Neural cell (in vitro differentiated cells): ENCODE data around the genes INSYN2A and BNIP3.

DNA sequence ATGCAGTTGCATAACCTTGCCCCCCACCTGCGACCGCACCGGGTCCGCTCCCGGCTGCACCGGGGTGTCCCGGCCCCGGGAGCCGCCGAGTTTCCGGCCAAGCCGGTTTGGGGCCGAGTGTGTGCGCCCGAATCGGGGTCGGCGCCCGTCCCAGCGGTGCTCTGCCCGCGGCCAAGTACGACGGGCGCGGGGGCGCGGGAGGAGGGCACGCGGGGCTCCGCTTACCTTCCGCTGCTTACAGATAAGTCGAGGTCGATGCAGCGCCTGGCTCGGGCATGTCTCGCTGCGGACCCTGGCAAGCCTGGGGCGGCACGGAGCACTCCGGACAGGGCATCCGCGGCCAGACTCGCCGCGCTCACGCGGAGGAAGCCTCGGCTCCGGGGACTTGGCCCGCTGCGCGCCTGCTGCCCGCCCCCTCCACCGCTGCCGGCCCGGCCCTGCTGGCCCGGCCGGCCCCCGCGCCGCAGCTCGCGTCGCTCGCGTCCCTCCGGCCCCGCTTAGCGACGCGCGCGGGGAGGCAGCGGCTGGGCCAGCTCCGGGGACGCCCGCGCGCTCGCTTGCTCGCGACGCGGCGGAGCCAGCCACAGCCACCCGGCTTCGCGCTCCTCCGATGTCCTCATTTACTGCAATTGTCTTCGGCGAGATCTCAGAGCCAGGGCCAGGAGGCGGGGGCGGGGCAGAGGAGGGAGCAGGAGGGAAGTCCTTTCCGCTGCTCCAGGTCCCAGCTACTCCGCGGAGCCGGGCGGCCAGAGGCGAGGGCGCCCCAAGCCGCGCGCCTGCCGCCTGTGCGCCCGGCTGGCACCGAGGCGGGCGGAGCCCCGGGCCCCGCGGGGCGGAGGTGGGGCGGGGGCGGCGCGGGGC lies at the start of gene INSYN2A:
INSYN2A (minus strand) TSS at position 820 of the 861 bp plus-strand sequence.
- RAMPAGE, long total RNA, result no peak

DNA sequence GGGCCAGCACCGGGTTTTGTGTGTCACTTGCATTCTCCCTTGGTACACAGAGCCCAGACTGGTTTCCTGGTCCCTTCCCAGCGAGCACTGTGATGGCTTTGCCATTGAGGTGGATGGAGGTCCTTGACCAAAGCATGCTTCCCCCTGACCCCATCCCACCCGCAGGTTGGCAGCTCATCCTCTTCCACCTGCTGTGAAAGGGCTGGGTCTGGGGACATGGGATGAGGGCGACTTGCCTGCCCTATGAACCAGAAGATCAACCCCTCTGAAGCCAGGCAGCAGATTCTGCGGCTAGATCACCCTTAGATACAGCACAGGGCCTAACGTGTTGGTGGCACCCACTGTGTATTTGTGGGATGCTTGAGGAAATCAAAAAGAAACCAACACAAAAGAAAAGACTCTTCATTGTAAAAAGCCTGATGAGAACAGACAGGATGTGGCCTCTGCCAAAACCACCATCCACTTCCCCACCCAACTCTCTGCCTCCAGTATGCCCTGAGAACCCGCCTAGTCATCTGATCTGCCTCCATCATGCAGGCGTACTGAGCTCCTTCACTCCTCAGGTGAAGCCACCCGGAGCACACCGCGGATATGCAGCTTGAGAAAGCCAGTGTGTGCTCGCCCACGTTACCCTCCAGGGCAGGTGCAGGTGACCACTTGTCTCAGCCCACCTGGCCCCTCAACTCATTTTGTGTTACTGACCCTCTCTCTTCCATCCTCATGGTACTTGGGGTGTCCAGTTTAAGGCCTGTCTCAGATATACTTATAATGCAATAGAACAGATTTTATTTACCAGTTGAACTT lies 97.2 kb upstream of the INSYN2A start:
- RAMPAGE, long total RNA, result no peak

DNA sequence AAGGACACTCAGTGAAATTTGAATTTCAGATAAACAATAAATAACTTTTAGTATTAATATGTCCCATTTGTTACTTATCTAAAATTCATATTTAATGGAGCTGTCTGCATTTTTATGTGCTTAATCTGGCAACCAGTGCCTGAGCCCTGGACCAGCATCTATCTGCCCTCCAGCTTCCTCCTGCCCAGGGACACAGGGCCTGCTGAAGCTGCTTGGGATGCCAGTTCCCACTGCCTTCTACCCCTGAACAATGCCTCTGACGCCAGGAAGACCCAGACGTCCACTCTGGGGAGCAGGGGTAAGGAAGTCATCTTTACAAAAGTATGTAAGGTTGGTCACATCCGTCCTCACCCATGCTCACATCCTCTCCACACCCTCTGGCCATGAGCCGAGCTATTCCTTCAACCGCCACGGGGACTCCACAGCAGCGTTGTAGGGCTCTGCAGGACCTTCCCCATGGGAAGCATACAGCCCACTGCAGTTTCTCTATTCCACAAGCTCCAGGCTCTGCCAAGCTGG lies 58.6 kb downstream of the CLRN3 start:
- RAMPAGE, long total RNA, result no peak

- RAMPAGE, long total RNA, result no peak
These were observed 35.7 kb downstream of the PTPRE start for GRCh38 chr10:127942292-127943239.

DNA sequence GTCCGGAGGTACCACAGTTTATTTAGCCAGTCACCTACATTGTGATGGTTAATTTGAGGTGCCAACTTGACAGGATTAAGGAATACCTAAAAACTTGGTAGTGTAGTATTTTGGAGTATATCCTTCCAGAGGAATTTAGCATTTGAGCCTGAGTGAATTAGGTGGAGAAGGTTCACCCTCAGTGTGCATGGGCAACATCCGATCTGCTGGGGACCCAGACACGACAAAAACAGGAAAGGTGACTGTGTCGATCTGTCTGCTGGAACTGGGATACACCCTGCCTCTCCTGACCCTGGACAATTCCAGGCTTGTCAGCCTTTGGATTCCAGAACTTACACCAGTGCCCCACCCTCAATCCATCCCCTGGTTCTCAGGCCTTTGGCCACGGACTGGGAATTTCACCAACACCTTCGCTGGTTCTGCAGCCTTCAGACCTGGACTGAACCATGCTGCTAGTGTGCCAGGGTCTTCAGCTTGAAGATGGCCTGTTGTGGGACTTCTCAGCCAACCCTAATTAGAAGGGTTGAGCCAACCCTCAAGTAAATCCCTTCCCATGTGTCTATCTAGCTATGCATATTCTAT lies 41.9 kb downstream of the PTPRE start:
- RAMPAGE, long total RNA, result no peak

GRCh38 chr10:128048066-128048738 lies 78.0 kb downstream of the MKI67 start:
- RAMPAGE, long total RNA, result no peak

GRCh38 chr10:128049504-128050659 lies 76.3 kb downstream of the MKI67 start:
- RAMPAGE, long total RNA, result no peak

DNA sequence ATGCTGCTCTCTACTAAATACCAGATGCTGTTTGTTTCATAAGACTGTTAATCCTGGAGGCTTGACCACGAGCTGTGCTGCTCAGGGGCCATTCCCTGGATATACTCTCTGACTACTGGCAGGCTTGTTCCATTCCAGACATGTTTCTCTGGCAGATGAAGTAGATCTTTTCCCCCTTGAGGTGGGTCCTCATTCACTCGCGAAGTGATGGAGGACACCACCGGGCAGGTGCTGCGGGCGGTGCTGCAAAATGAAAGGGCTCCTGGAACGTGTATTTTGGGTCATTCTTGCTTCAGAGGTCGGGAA lies 61.1 kb downstream of the MKI67 start:
- RAMPAGE, long total RNA, result no peak

DNA sequence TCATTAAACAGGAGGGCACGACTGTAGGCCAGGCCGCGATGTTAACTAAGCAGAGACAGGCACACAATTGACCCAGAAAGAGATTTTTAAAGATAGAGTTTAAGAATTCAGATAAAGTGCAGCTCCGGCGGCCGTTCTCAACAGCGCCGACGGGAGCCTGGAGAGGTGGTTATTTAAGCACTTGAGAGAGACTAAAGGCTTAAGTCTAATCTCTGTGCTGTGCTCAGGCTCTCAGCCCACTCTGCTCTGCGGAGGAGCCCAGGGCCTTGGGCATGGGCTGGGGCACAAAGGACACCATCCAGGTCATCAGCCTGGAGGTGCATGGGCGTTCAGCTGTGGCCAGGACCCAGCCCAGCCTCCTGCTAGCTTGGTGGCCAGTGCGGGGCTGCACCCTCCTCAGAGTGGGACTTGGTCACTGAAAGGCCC lies 602.7 kb upstream of the MKI67 start:
- RAMPAGE, long total RNA, result no peak

GRCh38 chr10:129035250-129035882 lies 431.7 kb upstream of the MGMT start:
- RAMPAGE, long total RNA, result no peak

- RAMPAGE, long total RNA, result no peak
These were observed 213.2 kb upstream of the MGMT start for GRCh38 chr10:129253867-129254242.

- RAMPAGE, long total RNA, result no peak
These were observed 1.7 kb downstream of the C10orf143 start for GRCh38 chr10:130108819-130109410.

GRCh38 chr10:130300485-130300933 lies 164.3 kb downstream of the GLRX3 start:
- RAMPAGE, long total RNA, result no peak

GRCh38 chr10:131081197-131081796 lies 230.2 kb downstream of the TCERG1L start:
- RAMPAGE, long total RNA, result no peak

- RAMPAGE, long total RNA, result no peak
These were observed 10.9 kb downstream of the PPP2R2D start for GRCh38 chr10:131911454-131912391.

GRCh38 chr10:131947436-131947789 lies 34.3 kb downstream of the BNIP3 start:
- RAMPAGE, long total RNA, result no peak

GRCh38 chr10:131949896-131950502 lies 31.7 kb downstream of the BNIP3 start:
- RAMPAGE, long total RNA, result no peak

GRCh38 chr10:131981662-131982551 lies at the start of gene BNIP3:
Gene BNIP3 (minus strand): TSS chr10:131981923.
- RAMPAGE, long total RNA, result start-site peak on the minus strand at chr10:131981901-131981978, 3,118 and 3,642 reads in 2 replicates

- RAMPAGE, long total RNA, result no peak
These were observed 2.0 kb upstream of the BNIP3 start for GRCh38 chr10:131983718-131984160.

- RAMPAGE, long total RNA, result no peak
These were observed 15.0 kb upstream of the BNIP3 start for GRCh38 chr10:131996525-131997301.